Sternocleidomastoid (tissue), 1 donor: ENCODE data around the genes PKN1, DNAJB1 and OR10H2.

DNA sequence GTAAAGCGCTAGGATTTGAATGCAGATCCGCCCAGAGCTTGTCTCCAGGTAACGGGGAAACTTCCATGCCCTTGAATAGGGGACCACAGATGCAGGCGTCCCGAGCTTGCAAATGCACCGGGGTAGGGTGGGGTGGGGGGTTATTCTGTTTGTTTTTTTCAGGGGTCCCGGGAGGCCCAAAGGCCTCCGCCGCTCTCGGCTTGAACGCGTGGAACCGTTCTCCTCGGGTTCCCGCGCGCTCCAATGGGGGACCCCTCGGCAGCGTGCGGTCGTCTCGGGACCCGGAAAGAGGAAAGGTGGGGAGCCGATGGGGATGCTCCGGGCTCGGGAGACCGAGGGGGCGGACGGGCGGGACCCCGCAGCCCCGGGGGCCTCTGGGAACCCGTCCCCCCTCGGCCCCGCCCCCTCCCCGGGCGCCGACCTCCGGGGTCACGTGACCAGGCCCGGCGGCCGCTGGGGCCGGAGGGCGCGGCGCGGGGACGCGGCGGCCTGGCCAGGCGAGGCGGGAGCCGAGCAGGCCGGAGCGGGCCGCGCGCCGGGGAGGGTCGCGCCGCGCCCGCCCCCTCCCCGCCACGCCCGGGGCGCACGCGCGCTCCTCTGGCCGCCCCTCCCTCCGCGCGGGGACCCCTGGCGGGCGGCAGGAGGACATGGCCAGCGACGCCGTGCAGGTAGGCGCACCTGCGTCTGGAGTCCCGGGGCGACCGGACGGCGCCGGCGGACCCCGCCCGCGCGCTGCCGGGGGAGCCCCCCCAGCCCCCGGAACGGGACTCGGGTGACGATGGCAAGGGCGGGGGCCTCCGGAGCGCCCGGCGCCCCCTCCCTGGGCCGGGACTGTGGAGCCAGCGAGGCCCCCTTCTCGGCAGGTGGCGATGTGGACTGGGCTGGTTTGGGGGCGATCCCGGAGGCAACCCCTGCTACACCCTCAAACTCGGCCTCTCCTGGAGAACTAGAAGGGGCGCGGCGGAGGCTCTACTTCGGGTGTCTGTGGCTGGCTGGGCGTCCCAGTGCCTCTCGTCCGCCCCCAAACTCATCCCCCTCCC is at the start of gene PKN1:
PKN1 (plus strand) TSS at position 432 of the 1,040 bp plus-strand sequence.
- PRO-cap: bidirectional peak, plus-strand start at position 500 of the sequence, minus-strand start at position 298 of the sequence

DNA sequence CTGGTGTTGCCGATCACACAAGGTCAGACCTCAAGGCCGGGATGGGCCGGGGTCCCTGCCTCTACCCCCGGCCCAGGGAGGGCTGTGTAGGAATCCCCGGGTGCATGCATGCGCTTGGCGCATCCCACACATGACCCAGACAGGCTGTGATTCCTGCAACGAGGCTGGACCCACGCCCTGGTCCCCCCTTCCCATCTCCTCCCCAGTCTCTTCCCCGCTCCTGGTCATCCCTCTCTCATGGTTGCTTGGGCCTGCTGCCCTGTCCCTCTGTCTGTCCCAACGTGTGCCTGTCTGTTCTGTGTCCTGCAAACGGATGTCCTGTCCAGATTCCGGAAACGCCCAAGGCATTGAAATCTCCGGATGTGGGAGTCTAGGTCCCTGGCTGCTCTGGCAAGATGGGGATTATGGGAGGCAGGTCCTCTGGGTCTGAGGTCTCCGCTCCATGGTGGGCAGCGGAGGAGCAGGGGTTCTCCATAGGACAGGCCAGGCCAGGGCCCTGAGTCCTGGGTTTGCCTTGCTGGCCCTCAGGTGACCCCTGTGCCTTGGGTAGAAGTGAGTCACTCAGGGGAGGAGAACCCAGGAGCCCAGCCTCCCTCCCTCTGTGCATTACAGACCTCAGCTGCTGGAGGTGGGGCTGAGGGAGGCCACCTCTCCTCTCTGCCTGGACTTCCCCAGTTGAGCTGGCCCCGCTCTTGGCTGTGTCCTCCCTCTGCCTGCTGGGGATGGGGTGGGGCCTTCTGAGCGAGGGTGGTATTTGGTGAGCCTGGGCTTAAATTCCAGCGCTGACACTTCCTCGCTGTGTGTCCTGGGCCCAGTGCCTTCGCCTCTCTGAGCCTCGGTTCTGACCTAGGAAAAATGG is 1.8 kb downstream of the PKN1 start:
- PRO-cap: bidirectional peak, plus-strand start at position 405 of the sequence, minus-strand start at position 269 of the sequence

- PRO-cap: no peak
These were observed 7.9 kb downstream of the PKN1 start for GRCh38 chr19:14440870-14441625.

DNA sequence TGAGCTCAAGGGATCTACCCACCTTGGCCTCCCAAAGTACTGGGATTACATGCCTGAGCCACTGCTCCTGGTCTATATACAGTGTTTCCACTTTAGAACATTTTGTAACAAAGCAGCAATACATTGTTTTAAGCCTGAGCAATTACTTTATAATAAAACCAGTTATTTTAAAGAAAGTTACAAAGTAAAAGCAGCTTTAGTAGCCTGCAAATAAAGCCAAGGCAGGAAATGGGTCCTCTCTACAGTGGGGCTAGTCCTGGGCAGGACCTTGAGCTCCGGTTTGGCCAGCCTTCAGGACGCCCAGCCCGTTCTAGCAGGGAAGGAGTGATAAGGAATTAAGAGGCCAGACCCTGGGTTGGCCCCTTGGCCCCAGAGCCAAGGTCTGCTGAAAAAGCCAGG is 4.1 kb downstream of the DNAJB1 start:
- PRO-cap: no peak

GRCh38 chr19:14517761-14518548 is at the start of gene DNAJB1:
DNAJB1 (minus strand) TSS chr19:14518397.
- PRO-cap: bidirectional peak, plus-strand start at chr19:14517984, minus-strand start at chr19:14517852; bidirectional peak, plus-strand start at chr19:14518245, minus-strand start at chr19:14518214; bidirectional peak, plus-strand start at chr19:14518795, minus-strand start at chr19:14518420

- PRO-cap: no peak
These were observed 6.4 kb downstream of the NDUFB7 start for GRCh38 chr19:14565443-14565830.

GRCh38 chr19:14565831-14566526 is 5.9 kb downstream of the NDUFB7 start:
- PRO-cap: no peak

GRCh38 chr19:14755316-14755754 is 23.0 kb downstream of the ADGRE2 start:
- PRO-cap: no peak

DNA sequence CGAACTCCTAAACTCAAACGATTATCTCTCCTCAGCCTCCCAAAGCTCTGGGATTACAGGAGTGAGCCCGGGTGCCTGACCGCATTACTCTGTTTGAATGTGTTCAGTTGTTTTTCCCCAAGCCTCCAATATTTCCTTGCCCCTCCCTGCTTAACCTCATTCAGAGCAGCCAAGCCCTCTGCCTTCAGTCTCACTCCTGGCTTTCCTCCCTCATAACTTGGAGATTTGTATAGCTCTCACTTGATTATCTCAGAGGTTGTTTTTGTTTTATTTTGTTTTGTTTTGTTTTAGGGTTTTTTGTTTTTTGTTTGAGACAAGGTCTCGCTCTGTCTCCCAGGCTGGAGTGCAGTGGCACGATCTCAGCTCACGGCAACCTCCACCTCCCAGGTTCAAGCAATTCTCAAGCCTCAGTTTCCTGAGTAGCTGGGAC is 11.4 kb downstream of the EPHX3 start:
- PRO-cap: no peak

DNA sequence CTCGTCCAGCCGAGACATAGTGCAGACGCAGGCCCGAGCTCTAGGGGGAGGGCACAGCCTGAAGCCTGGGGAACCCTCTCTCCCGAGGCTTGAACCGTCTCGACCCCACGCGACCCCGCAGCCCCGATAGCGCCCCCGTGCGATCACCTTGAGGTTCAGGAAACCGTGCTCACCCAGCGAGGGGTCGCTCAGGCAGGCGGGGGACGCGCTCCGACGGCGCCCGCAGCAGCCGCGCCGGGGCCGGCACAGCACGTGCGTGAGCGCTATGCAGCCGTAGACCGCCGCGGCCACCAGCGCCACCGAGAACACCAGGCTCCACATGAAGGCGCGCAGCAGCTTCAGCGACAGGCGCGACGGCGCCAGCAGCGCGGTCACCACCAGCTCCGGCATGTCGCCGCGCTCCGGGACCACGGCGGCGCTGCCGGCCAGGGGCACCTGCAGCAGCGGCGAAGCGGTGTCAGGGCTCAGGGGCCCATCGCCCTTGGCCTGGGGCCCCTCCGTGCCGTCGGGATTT is 369 bp downstream of the EPHX3 start:
- PRO-cap: no peak

DNA sequence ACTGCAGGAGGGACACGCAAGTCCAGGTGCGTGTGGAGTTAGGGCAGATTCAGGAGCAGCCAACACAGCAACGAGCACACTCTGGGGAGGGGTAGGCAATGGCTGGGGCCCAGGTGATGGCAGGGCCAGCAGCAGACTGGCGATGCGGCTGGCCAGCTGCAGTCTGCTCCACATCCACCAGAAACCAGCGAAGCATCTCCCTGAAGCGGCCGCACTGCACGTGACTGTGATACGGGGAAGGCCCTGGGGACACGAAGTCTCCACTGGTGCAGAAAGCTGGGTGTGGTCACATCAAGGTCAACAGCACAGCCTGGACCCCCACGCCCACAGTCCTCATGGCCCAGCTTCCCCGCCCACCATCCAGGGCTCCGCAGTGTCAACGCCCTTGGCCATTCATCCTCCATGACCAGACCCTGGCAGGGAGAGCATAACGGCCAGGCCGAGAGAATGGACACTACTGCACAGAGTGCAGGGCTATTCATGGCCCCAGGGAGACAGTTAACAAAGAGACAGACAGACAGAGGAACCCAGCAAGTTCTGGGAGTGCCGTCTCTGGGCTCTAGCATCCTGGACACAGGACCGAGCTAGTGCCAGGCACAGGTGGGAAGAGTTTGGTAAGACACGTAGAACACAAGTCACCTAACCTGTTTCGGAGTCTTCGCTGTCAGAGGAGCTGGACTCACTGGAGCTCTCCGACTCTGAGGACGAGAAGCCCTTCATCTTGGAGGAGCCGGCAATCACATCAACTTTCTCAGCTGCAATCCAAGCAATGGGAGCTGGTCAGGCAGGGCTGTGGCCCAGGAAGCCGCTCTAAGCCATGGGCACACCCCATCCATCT is 21.5 kb upstream of the EPHX3 start:
- PRO-cap: no peak

DNA sequence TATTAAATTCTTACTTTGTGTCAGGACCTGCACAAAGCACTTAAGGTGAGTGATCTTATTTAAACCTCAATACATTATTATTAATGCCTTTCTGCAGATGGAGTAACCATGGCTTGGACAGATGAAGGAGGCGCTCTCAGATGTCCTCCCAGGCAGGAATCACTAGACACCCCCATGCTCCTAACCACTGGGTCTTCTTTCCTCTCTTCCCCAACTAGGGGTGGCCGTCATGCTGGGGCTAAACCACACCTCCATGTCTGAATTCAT is at the start of gene OR10H2:
OR10H2 (plus strand) TSS at position 210 of the 267 bp plus-strand sequence.
- PRO-cap: no peak

DNA sequence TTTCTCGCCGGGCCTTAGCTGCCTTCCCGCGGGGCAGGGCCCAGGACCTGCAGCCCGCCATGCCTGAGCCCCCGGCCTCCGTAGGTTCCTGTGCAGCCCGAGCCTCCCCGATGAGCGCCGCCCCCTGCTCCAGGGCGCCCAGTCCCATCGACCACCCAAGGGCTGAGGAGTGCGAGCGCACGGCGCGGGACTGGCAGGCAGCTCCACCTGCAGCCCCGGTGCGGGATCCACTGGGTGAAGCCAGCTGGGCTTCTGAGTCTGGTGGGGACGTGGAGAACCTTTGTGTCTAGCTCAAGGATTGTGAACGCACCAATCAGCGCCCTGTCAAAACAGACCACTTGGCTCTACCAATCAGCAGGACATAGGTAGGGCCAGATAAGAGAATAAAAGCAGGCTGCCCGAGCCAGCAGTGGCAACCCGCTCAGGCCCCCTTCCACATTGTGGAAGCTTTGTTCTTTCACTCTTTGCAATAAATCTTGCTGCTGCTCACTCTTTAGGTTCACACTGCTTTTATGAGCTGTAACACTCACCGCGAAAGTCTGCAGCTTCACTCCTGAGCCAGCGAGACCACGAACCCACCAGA is 2.1 kb upstream of the CYP4F2 start:
- PRO-cap: no peak

GRCh38 chr19:16069609-16070186 is 6.6 kb upstream of the TPM4 start:
- PRO-cap: no peak

DNA sequence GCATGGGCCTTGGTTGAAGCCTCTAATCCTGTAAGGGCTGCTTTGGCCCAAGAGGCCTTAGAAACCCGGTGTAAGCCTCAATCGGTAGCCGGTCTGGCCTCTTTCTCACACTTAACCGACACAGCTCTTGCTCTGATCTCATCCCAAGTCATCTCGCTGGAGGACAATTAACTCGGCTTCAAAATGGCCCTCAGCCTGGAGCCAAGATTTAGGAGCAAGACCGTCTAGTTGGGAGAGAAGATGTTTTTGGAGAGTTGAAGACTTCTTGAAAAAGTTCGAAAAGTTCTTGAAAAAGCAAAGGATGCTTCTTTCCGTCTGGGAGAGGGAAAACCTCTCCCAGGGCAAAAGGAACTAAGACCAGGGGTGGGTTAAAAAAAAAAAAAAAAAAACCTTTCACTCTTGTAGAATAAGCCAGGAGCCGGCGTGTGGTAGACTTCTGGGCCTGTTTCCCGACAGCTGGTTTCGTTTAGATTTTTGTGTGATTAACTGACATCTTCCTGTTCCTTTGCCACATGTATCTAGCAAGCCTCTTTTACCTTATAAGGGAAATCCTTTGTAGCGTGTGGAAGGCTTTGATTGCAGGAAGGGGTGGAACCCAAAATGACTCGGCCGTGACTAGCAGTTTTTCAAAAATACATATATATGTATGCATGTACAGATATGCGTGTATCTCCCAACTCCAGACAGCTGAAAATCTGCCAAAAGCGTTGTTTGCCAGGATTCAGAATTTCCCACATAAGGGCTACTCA is 2.3 kb downstream of the TPM4 start:
- PRO-cap: unidirectional peak, minus-strand start at position 142 of the sequence; bidirectional peak, plus-strand start at position 669 of the sequence, minus-strand start at position 458 of the sequence

- PRO-cap: no peak
These were observed 17.3 kb downstream of the TPM4 start for GRCh38 chr19:16093486-16094037.

GRCh38 chr19:16112460-16113114 is 898 bp downstream of the RAB8A start:
- PRO-cap: no peak

DNA sequence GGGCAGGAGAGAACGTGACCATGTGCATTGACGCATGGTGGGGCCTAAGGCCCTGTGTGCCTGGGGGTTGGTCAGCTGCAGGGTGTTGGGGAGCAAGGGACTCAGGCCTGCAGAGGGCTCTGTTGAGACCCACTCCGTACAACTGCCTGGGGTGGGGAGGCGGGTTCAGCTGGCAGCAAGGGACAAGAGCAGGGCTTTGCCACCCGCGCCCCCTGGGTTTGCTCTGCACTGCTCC is 6.0 kb downstream of the RAB8A start:
- PRO-cap: no peak

DNA sequence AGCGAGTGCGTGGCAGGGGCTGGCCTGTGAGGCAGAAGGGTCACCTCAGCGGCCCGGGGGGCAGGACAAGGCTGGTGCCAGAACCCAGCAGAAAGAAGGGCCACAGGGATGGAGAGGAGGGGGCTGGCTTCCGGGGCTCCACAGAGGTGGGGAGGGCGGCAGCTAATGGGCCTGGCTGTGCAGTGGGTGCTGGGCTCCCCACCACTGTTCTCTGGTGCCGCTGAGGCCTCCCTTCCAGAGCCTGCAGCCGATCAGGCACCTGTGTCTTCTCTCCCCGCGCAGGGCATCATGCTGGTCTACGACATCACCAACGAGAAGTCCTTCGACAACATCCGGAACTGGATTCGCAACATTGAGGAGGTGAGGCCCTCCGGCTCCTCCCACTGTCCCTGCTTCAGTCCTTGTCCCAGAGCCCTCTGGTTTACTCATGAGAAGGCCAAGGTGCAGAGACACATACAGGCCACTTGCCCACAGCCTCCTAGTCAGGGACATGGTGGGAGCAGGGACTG is 13.6 kb downstream of the RAB8A start:
- PRO-cap: no peak

GRCh38 chr19:16206201-16207426 is 8.9 kb downstream of the AP1M1 start:
- PRO-cap: no peak